Metanephros (tissue), 2 donors: ENCODE measurements around the gene MED24.

GRCh38 chr17:39924110-39924775 is 3.2 kb downstream of the ORMDL3 start:
- RAMPAGE, long total RNA: no peak

DNA sequence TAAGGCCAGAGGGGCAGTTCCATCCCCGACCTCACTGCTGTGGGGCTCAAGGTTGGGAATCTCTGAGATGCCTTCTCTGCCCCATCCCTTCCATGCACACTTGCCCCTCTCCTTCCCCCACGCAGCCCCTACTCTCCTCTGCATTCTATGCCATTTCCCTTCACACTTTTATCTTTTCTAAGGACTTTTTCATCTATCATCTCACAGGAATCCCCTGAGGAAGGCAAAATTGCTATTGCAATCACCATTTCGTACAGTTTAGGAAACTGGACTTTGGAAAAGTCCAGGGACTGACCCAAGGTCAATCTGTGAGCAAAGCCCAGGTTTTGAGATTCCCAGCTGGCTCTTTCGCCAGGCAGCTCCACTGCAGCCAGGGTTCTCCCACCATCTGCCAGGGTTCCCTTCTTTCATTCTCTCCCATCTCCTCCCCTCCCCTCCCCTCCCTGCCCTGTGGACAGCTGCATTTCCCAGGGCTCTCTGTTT is 12.1 kb upstream of the GSDMA start:
- RAMPAGE, long total RNA: no peak

DNA sequence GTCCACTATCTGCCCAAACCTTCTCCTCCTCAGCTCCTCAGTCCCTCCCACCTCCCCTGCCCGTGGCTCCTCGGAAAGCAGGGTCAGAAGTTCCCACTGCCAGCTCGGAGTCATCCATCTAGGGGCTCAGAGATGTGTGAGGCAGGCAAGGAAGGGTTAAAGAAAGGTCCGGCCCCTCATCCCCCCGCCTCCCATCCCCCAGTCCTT is 3.2 kb downstream of the CSF3 start:
- RAMPAGE, long total RNA: no peak

DNA sequence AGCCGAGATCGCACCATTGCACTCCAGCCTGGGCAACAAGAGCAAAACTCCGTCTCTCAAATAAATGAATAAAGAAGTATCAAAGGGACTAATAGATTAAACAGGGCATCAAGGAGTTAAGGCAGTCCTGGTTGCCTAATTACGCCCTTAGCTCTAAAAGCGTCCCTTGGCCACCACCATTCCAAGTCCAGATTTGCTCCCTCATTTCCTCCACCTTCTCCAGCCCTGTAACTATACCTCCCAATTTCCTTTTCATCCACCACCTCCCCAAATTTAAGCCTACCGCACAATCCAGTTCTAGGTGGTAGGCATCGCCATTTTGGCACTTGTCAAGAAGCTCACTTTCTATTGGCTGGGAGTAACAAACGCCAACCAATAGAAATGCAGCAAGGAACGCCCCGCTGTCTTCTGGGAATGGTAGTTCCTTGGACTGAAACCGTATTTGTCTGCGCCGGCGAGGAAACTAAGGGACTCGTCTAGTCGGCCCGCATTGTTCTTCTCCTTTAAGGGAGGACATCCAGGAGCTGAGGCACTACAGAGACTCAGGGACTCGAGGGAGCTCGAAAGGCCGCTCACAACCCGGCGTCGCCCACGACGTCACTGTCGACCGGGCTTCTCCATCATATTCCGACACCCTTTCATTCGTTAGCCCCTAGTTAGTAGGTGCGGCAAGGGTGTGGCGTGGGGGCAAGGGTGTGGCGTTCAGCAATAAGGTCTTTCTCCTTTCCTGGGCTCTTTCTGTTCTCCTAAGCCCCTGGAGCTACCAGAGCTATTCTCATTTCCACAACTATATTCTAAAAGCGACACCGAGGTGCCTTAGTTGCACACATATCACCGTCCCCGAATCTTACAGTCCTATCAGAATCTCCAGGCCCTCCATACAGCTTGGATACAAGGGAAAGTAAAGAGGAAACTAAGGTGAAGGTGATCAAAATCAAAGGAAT is at the start of gene MED24:
Gene MED24, minus strand, starts transcription at position 331 of the 944 bp plus-strand sequence.
- RAMPAGE, long total RNA: start-site peak on the minus strand centred at position 312 of the sequence, 86 bp wide, 85 and 23 reads in 2 replicates

GRCh38 chr17:40058121-40058387 is 3.8 kb upstream of the MED24 start:
- RAMPAGE, long total RNA: no peak

DNA sequence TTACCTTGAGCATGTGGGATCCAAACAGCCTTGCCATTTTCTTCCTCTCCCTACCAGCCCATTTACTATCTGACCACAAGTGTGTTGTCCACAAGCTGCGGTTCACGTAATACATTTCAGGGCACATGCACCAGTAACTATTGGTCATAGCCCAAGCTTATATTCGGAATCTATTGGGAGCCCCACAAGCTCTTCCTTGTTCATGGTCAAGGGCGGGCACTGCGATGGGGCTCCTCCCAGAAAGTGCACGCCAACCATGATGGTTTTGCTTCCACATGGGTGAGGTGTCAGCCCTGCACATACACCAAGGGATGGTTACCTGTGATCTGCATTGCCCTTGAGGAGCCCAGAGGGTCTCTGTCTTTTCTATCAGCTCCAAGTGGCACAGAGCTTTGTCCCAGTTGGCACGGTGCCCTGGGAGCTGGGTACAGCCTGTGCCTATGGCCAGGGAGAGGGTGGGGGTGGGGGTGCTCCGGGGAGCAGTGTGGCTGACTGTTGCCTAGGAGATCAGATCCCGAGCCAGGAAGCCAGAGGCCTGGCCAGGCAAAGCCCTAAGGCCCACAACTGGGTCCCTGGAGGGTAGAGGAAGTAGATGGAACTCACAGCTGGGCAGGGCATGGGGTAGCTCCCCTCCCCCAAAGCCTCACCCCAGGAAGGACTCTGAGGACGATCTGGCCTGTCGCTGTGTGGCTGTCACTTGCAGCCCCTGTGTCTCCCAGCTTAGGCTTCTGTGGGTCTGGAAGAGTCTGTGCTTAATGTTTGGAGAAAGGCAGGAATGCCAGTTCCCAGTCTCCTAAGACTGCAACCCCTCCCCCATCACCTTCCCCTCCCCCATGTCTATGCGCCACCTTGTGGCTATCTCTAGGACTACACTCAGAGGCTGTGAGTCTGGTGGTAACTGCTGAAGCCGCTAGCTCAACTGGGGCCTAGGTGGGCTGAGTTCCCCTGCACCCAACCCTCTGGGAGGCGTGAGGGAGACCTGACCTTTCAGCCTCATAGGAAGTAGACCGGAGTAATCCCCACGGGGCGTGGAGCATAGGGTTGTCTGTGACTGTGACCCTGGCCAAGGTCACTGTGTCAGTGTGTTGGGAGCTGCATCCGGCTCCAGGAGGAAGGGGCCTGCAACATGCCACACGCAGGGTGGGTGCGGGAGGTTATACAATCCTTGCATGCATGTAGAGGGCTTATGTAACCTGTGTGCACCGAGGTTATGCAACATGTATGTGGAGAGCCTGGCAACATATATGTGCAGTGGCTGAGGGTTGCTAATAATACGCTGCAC is 12.5 kb downstream of the THRA start:
- RAMPAGE, long total RNA: no peak

GRCh38 chr17:40098912-40099674 is 1.3 kb downstream of the NR1D1 start:
- RAMPAGE, long total RNA: no peak

GRCh38 chr17:40113526-40113997 is 8.2 kb upstream of the MSL1 start:
- RAMPAGE, long total RNA: no peak

DNA sequence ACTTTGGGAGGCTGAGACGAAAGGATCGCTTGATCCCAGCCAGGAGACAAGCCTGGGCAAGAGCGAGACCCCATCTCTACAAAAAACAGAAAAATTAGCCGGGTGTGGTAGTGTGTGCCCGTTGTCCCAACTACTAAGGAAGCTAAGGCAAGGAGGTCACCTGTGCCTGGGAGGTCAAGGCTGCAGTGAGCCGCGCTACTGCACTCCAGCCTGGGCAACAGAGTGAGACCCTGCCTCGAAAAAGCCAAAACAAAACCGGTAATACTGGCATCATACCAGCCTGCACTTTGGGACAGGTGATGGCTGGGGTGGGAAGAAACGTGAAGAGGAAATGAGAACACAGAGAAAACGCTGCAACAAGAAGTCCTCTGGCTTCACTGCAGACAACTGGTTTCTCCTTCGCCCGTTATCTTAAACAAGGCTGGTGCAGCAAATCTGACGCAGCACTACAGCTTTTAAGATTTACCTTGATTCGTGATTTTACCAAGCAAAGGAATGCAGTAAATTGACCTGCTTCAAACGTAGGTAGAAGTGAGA is 747 bp upstream of the CASC3 start:
- RAMPAGE, long total RNA: no peak

DNA sequence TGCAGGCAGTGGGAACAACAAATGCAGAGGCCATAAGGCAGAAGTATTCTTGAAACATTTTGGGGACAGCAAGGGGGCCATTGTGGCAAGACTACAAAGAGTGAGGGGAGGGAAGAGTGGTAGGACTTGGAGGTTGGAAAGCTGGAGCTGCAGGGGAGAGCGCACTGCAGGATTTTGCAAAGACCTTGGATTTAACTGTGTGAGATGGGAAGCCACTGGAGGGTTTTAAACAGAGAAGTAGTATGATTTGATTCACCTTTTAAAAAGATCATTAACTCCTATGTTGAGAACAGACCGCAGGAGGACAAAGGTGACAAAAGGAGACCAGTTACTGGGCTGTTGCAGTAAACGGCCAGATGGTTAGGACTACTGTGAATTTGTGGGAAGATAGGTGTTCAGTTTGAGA is 22.1 kb upstream of the CDC6 start:
- RAMPAGE, long total RNA: no peak

GRCh38 chr17:40278065-40278846 is 9.4 kb upstream of the CDC6 start:
- RAMPAGE, long total RNA: no peak

- RAMPAGE, long total RNA: no peak
Measured at GRCh38 chr17:40326050-40327185, 17.4 kb downstream of the RARA start.

DNA sequence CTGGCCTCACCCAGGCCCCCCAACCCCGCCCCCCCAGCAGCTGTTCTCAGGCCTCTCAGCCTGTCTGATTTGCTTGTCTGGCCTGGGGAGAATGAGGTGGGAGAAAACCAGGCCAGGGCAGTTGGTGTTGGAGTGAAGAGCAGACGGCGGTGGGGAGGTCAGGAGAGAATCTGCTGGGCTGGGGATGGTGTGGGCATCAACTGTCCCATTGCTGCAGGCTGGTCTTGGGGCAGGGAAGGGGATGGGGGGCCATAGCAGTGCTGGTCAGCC is 18.0 kb downstream of the GJD3 start:
- RAMPAGE, long total RNA: no peak

GRCh38 chr17:40348368-40349092 is 16.0 kb downstream of the GJD3 start:
- RAMPAGE, long total RNA: no peak

DNA sequence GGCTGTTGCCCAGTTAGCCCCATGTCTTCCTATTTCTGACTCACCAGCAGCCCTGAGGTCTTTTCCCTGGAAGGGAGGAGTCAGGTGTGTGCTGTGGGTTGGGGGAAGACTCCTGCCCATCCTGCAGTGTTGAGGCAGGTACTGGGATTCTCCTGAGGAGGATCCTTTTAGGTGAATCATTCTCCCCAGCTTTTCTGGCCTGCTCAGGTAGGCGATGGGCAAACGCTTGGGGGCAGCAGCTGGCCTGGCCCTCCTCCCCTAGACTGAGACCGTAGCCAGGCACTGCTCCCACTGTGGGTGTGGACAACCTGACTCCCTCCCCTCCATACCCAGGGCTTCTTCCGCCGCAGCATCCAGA is 15.1 kb downstream of the GJD3 start:
- RAMPAGE, long total RNA: no peak

DNA sequence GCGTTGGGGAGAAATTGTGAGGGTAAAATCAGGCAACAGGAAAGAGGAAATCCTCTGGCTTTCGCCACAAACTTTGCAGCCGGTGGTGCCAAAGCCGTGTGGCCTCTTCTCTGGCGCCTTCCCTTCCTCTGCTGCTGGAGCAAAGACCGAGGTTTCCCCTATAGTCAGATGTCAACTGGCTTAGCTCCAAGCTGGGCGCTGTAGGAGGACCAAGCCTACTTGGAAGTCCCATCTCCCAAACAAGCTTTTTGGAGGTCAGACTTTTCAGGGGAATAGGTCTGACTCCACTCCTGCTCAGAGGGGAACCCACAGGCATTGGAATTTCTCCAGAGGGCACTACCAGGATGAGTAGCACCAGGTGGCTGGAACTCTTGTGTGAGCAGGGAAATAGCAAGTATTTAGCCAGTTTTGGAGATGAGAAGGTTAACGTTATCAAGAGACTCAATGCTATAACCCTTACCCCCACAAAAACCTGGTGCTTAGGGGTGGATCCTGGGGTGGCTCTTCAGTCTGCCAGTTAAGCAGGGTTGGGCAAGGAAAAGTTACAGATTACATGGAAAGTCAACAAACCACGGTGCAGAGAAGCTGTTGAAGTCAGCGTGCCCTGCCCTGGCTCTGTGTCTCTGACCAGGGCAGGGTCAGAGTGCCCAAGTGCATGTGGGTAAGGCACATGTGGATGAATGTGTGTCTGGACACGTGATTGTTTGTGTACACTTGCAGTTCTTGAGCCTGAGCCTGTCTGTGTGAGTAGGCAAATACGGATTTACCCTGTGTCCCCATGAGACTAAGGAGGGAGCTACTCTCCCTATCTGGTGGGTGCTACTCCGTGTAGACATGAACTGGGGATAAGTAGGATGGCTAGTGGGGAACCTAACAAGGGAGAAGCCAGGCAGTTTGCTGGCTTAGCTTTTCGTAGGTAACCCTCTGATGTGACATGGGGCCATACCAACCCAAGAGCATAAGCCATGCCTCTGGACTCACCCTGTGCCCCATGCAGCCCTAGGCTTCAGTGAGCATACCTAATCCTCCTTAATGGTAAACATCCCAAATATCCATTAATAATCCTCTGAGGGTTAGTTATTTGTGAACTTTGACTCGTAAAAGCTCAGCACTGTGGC is 5.3 kb downstream of the IGFBP4 start:
- RAMPAGE, long total RNA: no peak

GRCh38 chr17:40498381-40498799 is 3.0 kb downstream of the TNS4 start:
- RAMPAGE, long total RNA: no peak

GRCh38 chr17:40515429-40515703 is 13.9 kb upstream of the TNS4 start:
- RAMPAGE, long total RNA: no peak

DNA sequence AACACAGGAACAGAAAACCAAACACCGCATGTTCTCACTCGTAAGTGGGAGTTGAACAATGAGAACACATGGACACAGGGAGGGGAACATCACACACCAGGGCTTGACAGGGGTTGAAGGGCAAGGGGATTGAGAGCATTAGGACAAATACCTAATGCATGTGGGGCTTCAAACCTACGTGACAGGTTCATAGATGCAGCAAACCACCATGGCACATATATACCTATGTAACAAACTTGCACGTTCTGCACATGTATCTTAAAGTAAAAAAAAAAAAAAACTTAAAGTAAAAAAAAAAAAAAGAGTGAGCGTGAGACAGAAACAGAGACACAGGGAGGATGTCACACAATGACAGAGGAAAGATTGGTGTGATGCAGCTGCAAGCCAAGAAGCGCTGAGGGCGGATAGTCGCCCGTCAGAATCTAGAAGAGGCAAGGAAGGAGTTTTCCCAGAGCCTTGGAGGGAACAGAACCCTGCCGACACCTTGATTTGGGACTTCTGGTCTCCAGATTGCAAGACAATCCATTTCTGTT is 27.4 kb upstream of the TNS4 start:
- RAMPAGE, long total RNA: no peak

DNA sequence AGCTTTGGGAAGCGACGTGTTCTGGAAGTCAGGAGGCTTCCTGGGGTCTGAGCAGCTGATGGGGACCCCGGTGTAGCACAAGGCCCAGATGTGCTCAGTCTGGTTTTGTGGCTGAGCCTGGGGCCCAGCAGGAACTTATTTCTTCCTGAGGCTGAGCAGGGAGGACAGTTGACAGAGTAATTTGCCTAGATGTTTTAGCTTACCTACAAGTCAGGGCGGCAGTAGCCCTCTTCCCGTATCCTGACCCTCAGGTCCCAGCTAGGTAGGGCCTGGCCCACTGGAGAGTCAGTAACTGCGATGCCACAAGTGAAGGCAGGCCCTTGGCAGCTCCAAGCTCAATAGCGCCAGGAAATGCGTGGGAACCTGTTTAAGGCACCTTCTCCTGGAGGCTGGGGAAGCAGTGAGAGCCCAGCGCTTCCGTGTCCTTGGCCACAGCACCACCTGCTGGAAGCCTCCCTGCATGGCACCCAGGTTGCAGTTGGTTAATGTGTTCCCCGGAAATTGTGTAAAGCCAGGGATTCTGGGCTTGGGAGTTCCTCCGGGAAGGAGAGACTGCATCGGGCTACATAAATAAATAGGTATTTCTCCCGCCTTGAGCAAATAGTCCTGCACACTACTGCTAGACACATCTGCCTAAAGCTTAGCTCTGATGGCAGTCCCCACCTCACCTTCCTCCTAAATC is 5.1 kb downstream of the CCR7 start:
- RAMPAGE, long total RNA: no peak